ENCODE data around the gene CRYBB2.

DNA sequence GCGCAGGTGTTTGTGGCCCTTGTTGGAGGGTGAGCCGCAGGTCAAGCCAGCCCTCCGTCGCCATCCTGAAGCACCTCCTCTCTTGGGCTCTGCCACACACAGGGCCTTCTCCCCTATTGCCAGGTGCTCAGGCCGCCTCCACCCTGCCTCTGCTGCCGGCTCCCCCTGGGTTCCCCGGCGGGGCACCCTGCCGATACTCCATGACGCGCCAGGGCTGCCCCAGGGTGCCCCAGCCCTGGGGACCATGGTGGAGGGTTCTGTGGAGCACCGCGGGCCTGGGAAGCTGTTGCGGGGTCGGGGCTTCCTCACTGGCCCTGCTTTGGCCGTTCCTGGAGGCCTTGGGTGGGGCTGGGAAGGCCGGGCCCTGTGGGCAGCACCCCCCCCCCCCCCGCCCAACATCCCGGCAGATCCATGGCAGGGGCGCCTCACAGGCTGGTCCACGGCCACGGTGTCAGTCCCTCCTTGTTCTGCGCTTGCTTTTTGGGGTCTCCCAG is 2.4 kb upstream of the ADORA2A start:
- PRO-cap, result no peak

- PRO-cap, result no peak
Observed at GRCh38 chr22:24435553-24436132, 8.2 kb downstream of the ADORA2A start.

GRCh38 chr22:24507737-24508203 is 12.6 kb downstream of the UPB1 start:
- PRO-cap, result no peak

DNA sequence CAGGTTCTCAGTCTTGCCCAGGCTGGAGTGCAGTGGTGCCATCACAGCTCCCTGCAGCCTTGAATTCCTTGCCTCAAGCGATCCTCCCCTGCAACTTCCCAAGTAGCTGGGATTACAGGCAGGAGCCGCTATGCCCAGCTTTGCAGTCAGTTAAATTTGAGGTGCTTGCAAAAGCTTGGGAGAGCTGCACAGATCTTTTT is 21.5 kb downstream of the GUCD1 start:
- PRO-cap, result no peak

GRCh38 chr22:24539790-24540442 is 15.0 kb downstream of the GUCD1 start:
- PRO-cap, result no peak

- PRO-cap, result no peak
Observed at GRCh38 chr22:24543720-24544554, 11.0 kb downstream of the GUCD1 start.

- PRO-cap, result no peak
Observed at GRCh38 chr22:24585781-24586203, 7.1 kb downstream of the LRRC75B start.

DNA sequence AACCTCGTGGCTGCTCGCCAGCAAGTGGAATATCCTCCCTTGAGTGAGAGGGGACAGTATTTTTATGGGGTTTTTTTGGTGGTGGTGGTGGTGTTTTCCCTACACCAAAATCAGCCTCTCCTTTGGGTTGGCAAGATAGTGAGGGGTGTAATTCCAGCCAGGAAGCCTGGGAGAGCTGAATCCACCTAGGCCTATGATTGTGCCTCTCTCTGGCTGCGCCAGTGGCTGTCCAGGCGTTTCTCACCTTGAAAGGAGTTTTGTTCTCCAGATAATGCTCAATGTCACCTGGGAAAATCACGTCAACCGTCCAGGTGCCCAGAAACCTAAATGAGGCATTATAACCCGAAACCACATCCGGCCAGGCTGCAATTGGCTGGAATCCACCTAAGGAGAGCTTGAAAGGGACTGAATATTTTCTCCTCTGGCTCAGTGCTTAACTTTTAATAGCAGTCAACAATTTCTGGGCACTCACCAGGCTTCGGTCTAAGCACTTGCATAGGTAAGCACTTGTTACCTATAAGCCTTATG is 3.4 kb downstream of the LHFPL7 start:
- PRO-cap, result no peak

DNA sequence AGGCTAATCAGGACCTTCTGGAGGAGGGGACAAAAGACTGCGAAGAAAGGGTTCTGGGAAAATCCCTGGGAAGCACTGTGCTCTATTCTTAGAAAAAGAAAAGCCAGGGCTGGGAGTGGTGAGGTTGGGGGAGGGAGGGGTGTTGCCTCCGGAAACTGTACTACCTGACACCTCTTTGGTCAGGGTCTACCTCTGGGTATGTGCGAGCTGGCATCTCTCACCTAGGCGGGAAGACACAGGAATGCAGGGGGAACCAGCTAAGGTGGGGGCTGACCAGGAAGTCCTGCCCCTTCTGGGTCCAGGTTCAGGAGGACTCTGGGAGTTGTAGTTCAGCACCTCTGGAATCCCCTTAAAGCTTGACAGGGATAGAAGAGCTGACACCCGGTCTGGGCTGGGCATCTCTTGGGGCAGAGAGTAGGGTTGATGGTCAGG is 2.3 kb upstream of the KIAA1671 start:
- PRO-cap, result no peak

DNA sequence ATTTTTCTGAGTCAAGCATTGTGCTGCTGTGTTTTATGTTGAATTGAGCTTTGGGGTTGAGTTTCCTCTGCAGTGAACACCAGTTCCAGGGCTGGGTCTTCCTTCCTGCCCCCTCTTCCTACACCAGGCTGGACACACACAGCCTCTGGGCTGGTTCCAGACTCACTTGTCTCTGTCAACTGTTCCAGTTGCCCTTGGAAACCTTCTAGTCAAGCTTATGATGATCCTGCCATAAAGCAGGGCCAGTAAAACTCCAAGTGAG is 61.0 kb downstream of the KIAA1671 start:
- PRO-cap, result no peak

GRCh38 chr22:25013876-25014103 is 61.3 kb downstream of the KIAA1671 start:
- PRO-cap, result no peak

DNA sequence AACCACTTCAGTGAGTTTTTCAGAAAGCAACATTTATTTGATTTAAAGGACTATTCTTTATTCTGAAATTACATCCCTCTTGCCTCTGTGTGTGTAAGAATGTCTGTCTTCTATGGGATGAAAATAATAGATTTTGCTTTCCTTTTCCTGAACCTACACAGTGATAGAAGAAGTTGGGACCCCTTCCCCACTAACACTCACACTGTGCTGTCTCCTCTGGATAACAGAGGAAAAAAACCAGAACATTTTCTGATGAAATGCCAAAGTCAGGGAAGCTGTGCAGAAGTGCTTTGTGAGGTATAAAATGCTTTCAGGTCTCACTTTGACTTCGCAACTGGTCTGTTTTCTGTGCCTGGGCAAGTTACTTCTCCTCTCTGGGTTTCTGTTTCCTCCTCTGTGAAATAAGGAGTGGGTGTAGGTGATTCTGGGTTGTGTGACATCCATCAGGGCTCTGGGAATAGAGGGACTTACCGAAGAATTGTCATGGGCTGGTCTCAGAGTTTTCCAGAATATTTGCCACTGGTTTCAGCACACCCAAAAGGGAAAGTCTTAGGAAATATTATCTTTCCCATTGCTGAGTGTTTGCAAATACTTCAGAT is 118.3 kb downstream of the KIAA1671 start:
- PRO-cap, result no peak

DNA sequence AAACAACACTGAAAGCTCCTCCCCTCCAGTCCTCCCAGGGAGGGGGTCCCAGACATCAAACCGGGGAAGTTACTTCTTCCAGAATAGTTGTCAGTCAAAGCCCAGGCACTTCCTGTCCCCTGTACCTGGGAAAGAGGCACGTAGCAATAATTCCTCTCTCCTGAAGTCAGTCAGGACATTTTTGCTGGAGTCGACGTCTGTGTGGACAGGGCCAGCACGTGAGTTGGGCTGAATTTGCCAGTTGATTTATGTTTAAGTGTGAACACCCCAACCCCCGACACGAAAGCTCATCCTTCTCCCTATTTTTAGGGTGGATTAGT is 87.2 kb upstream of the CRYBB3 start:
- PRO-cap, result bidirectional peak, plus-strand start at position 115 of the sequence, minus-strand start outside the sequence; bidirectional peak, plus-strand start at position 176 of the sequence, minus-strand start at position 183 of the sequence

DNA sequence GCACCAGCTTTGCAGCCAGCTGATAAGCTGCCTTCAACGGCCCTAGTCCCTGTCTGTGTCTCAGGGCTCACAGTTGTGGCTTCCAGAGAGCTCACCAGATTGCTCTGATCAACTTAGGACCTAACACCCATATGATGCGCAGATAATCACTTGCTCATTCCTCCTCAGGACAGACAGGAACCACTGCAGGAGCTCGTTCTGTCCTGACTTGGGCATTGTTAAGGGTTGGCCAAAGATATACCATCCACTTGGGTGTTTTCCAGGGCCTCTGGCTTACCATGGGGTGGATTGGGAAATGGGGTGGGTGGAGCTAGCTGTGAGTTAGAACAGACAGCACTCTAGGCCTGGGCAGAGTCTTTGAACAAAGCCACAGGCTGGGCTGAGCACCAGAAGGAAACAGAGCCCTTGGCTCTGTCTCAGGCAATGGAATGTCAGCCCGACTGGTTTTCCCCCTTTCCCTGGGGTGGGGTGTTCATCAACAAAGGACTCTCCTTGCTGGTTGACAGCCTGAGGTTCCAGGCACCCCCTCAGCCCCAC is 45.4 kb upstream of the CRYBB3 start:
- PRO-cap, result no peak

GRCh38 chr22:25219537-25219891 is at the start of gene CRYBB2:
Gene CRYBB2, plus strand, starts transcription at chr22:25219639.
- PRO-cap, result no peak

DNA sequence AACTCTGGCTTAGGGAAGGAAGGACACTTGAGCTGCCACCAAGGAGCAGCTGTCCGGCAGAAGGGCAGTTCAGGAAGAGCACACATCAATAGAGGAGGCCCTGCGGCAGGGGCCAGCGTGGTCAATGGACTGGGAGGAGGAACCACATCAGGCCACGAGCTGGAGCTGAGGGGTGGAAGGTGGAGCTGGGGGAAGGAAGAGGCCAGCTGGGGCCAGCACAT is 158.0 kb upstream of the GRK3 start:
- PRO-cap, result no peak

- PRO-cap, result no peak
Observed at GRCh38 chr22:26481614-26482618, 1.7 kb downstream of the HPS4 start.

DNA sequence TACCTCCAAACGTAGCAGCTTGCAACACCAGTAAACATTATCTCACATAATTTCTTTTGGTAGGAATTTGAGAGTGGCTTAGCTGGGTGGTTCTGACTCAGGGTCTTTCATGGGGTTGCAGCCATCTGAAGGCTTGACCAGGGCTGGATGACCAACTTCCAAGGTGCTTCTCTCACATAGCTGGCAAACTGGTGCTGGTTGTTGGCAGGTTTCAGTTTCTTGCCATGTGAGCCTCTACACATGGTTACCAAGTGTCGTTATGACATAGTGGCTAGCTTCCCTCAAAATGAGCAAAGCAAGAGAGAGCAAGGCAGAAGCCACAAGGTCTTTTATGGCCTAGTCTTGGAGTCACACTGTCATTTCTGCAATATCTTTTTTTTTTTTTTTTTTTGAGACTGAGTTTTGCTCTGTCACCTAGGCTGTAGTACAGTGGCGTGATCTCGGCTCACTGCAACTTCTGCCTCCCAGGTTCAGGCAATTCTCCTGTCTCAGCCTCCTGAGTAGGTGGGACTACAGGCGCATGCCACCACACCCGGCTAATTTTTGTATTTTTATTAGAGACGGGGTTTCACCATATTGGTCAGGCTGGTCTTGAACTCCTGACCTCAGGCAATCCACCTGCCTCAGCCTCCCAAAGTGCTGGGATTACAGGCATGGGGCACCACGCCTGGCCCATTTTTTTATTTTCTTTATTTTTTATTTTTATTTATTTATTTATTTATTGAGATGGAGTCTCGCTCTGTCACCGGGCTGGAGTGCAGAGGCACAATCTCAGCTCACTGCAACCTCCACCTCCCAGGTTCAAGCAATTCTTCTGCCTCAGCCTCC is 4.4 kb upstream of the TFIP11 start:
- PRO-cap, result no peak

DNA sequence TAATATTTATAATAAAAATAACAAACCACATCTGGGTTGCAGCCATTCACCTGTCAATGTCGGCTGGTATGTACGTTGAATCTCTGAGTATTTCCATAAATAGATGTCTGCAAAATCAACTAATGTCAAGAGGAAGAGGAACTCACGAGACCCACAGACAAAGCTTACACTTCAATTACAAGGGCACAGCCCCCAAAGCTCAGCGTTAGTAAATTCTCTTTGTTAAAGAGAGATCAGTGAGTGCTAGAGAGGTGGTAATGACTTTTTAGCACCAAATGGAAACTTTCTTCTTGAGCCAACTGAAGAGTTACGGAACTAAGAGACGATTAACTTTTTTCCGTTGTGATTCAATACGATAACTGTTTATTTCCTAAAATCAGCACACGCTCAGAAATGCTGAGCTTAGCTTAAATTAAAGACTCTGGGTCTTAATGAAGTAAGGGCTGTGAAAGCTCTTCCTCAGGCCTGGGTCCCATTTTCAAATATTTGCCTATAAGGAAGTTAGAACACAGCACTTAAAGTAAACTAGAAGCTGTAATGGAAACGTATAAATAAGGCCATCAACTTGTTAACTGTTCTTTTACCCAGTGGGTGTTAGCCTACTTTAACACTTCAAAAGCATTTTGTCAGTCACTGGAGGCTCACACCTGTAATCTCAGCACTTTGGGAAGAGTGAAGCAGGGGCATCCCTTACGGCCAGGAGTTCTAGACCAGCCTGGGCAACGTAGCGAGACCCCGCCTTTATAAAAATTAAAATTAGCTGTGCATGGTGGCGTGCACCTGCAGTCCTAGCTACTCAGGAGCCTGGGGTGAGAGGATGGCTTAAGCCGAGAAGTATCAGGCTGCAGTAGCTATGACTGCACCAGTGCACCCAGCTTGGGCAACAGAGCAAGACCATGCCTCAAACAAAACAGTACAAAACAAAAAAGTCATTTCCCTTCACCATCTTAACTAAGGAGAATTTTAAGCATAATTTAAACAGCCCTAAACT is 22.9 kb upstream of the TFIP11 start:
- PRO-cap, result no peak

DNA sequence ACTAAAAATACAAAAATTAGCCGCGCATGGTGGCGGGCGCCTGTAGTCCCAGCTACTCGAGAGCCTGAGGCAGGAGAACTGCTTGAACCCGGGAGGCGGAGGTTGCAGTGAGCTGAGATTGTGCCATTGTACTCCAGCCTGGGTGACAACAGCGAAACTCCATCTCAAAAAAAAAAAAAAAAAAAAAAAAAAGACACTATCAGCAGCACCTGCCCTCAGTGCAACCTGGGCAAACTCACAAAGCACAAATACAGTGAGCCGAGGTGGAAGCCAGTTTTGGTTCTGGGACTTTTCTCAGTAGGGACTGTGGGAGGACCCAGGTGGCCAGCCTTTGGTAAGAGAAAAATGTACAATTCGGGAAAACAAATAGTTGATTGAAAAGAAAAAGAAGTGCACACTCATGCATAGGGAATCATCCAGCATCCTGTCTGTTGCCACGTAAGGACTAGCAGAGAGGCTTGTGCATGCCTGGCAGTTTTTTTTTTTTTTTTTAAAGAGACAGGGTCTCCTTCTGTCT is 37.0 kb downstream of the TPST2 start:
- PRO-cap, result no peak